Epithelial cell of esophagus (primary cell): ENCODE results near the gene BRDT.

- RRBS, result no CpG with 5 or more reads among the region's 13 CpGs
Measured at GRCh38 chr1:89853459-89854565, 33.0 kb downstream of the LRRC8D start.

GRCh38 chr1:90010038-90010483 lies 15.2 kb downstream of the ZNF326 start:
- RRBS, result no CpG with 5 or more reads among the region's 1 CpG

DNA sequence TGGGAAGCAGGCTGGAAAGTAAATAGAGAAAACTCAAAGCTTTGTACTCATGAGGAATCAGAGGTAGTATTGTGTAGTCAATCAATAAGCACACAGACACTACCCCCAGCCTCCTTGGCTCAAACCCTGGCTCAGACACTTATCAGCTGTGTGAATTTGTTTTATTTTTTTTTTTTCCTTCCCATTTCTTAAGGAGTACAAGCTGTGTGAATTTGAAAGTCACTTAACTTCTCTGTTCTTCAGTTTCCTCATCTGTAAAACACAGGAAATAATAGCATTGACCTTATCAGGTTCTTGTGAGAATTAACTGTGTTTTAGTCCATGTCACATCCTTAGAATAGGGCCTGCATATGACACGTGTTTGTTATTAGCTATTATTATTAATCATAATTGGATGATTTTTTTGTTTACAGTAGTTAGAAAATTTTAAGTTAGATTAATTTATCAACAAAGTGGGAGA lies 31.8 kb upstream of the BARHL2 start:
- RRBS, result no CpG with 5 or more reads among the region's 1 CpG

- RRBS, result no CpG with 5 or more reads among the region's 4 CpGs
Measured at GRCh38 chr1:91007469-91008041, 14.3 kb downstream of the ZNF644 start.

DNA sequence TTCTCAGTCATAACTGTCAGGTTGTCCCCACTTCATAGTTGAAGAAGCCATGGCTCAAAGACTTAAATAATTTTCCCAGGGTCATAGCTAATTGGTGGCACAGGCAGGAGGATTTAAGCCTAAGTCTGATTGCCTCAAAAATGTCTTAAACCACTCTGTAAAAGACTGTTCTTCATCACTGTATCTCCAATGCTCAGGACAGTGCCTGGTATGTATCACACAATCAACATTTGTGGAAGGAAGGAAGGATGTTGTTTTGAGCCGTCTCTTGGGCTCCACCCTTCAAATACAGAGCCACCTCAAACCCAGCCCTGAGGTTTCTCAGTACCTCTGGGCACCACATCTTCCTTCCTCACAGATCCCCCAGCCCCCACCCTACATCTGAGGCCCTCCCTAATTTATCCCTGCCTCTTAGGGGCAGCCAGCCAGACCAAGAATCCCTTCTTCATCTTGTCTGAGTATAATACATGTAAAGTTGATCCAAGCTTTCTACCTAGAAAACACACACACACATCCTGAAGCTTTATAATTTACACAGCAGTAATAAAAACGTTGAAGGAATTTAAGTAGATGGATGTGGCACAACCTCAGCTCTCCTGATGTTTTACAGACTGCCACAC lies 48.4 kb downstream of the CDC7 start:
- RRBS, result no CpG with 5 or more reads among the region's 2 CpGs

GRCh38 chr1:91680394-91681112 lies 179.9 kb downstream of the CDC7 start:
- RRBS, result no CpG with 5 or more reads among the region's 4 CpGs

DNA sequence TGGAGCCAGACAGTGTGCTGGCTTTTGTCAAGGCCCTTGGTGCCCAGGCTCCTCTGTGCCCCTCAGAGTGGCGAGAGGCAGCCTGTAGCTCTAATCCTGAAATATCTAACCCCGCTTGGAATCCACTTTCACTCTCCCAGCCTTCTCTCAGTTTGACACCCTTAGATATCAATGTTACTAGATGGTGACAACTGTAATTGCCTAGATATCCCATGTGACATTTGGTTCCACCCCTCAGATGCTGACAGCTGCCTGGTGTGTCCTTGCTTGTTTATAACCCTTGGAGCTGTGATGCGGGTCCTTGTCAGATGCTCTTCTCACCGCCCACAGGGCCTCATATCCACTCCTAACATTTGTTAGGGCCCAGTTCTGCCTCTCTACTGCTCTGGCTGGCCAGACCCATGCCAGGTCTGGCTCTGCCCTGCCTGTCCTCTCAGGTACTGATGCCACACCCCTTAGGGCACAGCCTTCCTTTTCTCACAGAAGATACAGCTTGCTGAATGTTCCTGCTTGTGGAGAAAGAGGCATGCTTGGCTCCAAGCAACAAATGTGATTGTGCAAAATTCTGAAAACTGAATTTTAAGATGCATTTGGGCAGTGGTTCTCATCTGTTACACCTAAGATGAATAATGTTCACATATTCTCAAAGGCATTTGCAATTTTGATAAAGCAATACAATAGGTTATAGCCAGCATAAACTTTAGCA lies 178.2 kb downstream of the TGFBR3 start:
- RRBS, result no CpG with 5 or more reads among the region's 4 CpGs

- RRBS, result no CpG with 5 or more reads among the region's 8 CpGs
Measured at GRCh38 chr1:91712137-91712799, 173.7 kb downstream of the TGFBR3 start.

DNA sequence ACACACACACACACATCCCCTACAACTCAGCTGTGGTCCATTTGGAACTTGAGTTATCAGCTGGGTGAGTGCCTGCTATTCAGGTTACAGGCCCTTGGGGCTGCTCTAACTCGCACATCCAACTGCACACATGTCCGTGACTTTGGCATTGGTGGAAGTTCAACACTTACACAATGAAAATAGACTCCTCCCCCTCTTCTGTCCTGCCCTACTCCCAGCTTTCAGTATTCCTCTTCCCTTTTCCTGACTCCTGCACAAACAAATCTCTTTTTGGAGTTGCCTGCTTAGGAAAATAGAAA lies 141.0 kb downstream of the TGFBR3 start:
- RRBS, result no CpG with 5 or more reads among the region's 2 CpGs

DNA sequence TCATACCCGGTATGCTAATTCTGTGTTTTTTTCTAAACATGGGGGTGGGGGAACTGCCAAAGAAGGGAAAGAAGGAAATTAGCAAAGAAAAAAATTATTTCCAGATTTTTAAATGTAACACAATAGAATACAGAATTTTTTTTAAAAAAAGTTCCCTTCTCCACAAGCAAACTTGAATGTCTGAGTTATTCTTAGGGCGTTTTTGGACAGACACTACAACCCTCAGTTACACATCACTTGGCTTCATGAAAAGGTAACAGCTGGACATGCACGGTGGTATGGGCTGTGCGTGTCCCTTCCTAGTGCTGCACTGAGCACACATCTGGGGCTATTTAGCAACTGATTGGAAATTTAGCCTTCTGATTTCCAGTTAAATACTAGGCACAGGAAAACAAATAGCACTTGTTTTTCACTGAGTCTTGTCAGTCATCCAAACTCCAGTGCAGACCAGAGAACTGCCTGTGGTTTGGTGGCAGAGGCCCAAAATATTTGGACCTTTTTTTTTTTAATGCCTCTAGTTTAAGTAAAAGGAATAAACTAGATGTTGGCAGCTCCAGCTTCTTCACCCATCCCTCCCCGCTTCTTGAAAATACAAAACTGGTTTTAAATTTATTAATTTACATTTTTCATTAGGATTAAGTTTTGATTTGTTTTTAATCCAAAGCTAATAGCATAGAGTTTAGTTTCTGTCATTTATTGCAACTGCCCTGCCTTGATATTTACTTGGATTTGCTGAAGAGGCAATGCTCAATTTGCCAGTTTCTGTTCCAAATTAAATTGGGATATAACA lies 134.6 kb downstream of the TGFBR3 start:
- RRBS, result no CpG with 5 or more reads among the region's 5 CpGs

DNA sequence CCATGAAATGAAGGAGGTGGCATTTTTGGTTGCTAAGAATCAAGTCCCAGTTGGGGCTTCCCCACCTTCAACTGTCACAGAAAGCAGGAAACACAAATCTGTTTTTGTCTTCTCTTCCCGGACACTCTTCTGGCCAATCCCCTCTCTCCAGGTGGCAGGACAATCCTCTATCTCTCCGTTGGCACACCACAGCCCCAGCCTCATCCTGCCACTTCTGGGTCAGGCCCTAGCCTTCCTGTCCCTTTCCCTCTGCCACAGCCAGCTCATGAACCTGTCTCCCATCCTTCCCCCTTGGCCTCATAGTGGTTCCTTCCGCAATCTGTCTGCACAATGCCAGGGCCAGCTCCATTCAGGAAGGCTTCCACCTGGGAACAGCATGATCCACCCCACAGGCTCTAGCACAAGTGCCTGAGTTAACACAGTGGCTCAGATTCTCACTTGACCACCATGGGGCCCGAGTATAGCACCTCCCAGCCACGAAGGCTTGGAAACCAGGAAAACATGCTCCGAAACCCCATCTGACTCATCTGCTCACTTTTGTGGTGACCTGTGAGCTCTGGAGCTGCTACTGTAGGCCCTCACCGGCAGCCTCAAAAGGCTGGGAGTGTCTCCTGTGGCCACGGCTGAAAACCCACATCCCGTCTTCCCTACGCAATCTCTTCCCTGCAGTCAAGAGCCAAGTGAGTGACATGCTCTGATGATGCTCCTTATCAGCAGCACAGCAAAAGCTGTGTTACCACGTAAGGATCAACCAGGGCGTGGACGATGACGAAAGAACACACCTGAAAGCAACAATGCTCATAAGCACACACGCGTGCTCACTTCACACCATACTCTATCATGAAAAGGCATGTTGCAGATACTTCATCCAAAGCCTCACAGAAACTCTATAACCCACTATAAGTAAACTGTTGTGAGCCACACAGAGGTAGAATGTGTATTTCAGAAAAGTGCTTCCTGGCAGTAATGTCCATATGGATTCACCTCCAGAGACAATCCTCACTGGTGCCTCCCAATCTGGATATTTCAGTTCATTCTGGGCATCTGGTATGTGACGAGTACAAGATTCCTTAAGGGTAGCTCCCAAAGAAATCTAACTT lies 81.4 kb downstream of the TGFBR3 start:
- RRBS, result no CpG with 5 or more reads among the region's 17 CpGs

DNA sequence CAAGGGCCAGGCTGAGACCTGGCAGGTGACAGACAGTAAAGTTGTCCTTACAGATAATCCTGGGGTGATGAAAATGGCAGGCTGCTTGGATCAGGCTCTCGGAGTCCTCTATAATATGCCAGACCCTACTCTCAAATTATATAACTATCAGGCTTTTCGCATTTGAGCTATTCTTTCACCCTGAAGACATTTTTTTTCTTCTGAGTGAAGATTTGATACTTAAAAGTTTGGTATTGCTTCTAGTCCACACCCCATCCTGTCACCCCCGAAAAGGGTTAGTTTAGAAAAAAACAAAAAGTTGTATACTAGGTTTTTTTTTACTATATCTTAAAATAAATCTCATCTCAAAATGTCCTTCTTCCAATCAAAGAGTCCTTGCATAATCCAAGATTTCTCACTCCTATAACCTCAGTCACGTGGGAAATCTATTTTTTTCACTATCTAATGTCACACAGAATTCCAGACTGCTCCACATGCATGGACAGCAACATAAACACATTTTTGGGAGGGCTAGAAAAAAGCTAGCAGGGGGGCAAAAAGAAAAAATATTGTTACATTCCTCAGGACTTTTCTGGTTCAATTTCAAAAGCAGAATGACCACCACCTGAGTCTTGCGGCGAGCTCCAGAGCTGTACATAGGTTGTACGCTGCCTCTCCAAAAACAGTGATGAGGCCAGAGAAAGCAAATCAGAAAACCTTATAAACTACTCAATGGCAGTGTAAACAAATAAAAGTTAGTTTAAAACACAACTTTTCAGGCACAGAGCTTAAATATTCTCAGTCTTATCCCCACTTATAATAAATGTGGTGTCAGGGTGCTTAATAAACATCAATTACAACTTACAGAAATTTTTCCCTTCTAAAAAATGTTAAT lies 39.3 kb downstream of the TGFBR3 start:
- RRBS, result no CpG with 5 or more reads among the region's 7 CpGs

DNA sequence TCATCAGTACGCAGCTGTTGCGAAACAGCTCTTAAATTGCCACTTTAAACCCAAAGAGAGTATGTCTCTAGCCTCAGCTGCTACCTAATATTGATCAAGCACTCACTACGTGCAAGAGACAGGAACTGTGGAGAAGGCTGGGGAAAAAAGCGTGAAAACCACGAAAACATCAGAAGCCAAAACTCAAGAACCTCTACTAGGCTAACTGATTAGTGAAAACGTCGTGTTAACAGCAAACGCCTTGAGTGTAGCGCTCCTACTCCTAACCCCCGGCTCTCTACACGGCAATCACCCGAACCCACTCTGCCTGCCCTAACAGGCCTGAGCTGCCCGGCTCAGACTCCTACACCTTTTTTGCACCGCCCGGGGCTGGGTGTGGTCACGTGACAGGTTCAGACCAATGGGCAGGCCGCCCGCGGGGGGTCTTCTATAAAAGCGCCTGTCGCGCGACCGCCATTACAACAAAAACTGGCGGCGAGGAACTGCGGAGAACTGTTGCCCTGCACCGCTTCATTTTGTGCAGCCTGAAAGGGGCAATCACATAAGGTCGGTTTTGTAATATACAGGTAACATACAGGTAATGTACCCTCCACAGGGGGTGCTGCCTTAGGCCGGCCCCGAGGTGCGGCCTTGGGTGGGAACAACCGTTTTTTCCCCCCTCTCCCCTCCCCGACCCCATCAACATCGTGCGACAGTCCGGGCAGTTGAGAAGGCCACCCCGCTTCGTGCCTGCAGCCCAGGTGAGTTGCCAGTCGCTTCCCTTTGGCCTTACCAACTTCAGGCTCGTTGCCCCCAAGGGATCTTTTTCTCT lies at the start of gene BRDT:
Gene BRDT (plus strand): TSS at position 459 of the 811 bp plus-strand sequence.
- RRBS, result 82% methylated on average over 4 of the region's 41 CpGs

GRCh38 chr1:92249592-92250341 lies 32.1 kb downstream of the C1orf146 start:
- RRBS, result no CpG with 5 or more reads among the region's 3 CpGs

GRCh38 chr1:92315767-92316446 lies 17.0 kb downstream of the RPAP2 start:
- RRBS, result no CpG with 5 or more reads among the region's 6 CpGs

DNA sequence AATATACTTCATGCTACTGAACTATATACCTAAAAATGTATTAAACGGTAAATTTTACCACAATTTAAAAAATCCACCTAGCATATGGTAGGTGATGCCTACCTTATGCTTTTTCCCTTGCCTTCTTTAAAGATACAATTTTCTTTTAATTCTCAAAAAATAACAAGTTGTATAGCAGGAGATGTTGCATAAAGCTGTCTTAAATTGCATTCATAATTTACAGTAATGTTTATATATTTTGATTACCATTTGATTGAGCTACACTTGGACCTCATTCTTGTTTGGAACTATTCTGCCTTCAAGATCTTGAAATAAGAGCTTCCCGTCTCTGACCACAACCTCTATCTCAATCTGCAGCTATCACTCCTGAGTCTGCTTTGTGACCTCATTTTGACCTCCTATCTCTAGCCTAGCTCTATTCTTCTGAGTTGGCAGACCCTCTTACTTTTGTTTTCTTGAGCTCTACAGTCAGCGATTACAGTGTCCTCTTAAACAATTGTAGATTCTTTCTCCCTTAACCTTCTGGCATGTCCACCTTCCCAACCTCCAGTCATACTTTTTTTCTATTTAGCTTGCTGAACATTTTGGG lies 18.9 kb downstream of the RPAP2 start:
- RRBS, result no CpG with 5 or more reads among the region's 3 CpGs

GRCh38 chr1:92694273-92694586 lies 90.7 kb downstream of the EVI5 start:
- RRBS, result no CpG with 5 or more reads among the region's 2 CpGs

DNA sequence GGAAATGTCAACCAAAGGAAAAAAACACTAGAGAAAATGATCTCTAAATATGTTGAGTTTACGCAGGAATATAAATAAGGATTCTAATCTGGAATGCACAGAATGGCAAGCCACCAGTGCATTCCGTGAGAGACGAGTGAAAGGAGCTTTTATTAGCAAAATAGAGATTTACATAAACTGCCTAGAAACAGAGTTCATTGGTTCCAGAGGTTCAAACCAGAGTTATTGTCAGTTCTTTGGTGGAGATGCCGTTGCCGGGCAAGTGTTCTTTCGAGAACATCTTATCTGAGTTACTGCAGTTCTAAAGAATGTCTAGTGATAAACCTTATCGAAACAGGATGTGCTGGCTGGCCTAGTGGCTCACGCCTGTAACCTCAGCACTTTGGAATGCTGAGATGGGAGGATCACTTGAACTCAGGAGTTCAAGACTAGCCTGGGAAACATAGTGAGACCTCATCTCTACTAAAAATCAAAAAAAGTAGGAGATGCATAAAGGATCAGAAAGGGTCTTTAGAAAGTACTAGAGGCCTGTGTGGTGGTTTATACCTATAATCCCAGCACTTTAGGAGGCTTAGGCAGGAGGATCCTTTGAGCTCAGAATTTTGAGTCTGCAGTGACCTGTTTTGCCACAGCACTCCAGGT lies 19.9 kb upstream of the EVI5 start:
- RRBS, result no CpG with 5 or more reads among the region's 8 CpGs

- RRBS, result no CpG with 5 or more reads among the region's 5 CpGs
Measured at GRCh38 chr1:93042391-93042952, 36.6 kb upstream of the MTF2 start.